GM19240 (cell line): ENCODE measurements around a stretch of chr2.

DNA sequence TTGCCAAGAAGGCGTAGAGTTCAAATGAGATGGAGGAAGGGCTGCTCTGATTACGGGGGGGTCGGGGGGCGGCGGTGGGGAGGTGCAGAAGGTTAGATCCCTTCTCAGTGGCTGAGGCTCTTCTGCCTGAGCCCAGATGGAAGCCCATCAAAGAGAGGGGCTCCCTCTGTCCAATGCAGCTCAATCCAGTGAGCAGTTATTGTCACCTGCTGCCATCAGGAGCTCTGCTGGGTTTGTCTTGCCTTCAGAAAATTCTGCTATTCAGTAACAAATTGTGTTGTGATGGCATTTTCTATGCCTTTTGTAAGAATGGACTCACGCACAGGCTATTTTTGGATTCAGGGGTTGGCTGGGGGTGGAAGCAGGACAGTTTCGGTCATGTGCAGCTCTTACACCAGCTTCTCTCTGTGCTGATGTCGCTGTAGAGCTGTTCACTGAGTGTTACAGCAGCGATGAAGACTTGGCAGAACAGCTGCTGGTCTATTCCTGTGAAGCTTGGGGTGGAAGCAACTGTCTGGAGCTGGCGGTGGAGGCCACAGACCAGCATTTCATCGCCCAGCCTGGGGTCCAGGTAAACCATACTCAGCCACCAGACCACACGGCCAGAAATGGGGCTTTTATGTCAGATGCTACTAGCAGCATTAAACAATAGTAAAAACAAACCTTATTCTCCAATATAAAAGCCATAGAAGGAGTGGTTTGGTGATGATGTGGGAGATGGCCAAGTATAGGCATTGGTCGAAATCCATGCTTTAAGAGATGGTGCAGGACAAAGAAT, 49.2 kb downstream of the TRPM8 start:
- RRBS = no CpG with 5 or more reads among the region's 13 CpGs

DNA sequence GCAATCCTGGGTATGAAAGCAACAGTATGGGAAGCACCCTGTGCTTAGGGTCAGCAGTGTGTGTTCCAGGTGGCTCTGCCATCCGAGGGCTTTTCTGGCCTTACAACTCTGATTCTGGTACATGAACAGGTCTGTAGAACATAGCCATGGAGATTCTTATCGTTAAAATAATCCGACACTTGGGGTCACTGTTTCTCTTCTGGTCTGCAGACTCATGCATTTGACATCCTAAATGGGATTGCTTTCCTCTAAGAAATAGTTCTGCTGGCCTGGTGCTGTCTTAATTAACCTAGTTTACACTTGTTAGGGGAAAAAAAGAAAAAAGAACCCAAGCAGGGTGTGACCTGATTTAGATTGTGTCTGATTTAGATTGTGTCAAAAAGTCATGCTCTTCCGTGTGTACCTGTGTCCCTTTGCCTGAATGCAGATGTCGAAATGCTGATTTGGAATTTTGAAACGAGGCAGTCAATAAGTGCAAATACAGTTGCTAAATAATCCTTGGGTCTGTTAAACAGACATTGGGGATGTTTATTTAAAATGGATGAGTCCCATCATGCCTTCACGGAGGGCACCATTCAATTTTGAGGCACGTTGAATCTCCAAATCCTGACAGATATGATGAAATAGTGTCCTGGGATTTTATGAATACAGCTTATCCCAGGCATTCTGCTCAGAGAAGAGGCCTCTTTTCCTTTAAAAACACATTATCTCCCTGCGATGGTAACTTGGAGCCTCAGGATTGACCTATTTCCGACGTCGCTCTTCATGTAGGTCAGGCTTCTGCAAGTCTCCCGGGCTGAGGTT, 59.7 kb downstream of the TRPM8 start:
- RRBS = no CpG with 5 or more reads among the region's 13 CpGs

- RRBS = no CpG with 5 or more reads among the region's 1 CpG
Observed at GRCh38 chr2:234323112-234323608, 173.7 kb downstream of the ARL4C start.

DNA sequence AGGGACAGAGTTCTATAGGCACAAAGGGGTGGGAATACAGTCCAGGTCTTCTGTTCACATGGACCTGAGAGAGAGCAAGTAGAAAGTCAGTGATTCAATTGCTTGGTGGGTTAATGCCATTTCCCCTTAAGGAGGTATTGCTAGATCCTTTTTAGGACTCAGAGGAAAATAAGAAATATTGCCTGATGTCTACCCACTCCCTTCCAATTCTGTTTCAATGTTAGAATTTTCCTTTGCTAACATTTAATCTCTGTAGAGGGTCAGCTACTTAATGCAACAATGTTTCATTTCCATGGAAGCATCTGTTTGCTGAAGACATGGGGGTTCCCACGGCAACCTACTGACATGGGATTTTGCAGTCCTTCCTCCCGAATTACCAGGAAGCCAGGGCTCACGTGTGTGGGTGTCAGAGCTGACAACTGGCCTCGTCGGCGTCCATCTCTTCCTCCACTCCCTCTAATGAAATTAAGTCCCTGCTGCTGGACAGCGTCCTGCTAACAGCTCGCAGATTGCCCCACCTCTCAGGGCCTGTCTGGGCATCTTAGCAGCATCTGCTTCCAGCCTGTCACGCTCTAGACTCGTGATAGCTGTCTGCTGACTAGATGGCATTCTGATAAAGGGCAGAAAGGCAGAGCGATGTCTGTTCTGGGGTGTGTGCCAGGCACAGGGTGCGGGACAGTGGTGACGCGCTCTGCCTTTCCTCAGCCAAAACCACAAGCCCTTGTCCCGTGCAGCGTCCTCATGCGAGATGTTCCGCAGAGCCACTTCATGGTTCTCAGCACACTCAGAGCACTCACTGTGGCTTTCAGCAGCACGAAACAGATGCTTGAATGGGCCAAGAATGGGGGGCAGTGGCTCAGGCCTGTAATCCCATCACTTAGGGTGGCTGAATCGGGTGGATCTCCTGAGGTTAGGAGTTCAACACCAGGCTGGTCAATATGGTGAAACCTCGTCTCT, 161.2 kb downstream of the ARL4C start:
- RRBS = no CpG with 5 or more reads among the region's 21 CpGs

GRCh38 chr2:234366846-234367464, 129.9 kb downstream of the ARL4C start:
- RRBS = no CpG with 5 or more reads among the region's 3 CpGs

DNA sequence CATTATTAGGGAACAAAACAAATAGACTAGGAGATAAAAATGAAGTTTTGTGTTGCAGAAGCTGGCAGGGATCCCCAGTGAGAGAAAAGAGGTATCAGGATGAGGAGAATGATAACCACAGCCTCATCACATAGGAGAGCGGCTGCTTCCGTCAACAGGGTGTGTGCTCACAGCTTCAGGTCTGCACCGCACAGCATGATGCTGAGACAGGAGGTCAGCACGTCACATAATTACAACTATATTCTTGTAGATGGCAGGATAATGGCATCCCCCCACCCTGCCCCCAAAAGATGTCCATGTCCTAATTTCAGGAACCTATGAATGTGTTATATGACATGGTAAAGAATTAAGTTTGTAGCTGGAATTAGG, 74.0 kb downstream of the ARL4C start:
- RRBS = no CpG with 5 or more reads among the region's 4 CpGs

GRCh38 chr2:234425831-234426578, 70.9 kb downstream of the ARL4C start:
- RRBS = no CpG with 5 or more reads among the region's 7 CpGs

DNA sequence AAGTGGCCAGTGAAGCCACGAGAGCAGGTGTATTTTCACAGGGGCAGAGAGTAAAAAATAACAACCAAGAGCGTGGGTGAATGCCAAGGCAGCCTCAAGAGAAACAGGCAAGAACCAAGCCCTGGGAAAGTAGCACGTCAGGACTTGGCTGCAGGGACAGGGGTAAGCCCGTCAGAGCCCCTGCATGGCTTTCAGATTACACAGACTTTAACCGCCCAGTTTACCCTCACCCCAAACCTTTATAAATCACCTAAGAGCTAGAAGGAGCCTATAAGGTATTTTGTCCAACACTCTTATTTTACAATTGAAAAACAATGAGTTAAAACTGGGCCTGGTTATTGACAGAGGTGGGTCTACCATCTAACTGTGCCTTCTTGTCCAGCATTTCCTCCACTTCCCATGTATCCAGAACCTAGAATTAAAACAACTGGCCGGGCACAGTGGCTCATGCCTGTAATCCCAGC, 43.6 kb downstream of the ARL4C start:
- RRBS = no CpG with 5 or more reads among the region's 6 CpGs

- RRBS = no CpG with 5 or more reads among the region's 4 CpGs
Observed at GRCh38 chr2:234493127-234493528, 3.8 kb downstream of the ARL4C start.

DNA sequence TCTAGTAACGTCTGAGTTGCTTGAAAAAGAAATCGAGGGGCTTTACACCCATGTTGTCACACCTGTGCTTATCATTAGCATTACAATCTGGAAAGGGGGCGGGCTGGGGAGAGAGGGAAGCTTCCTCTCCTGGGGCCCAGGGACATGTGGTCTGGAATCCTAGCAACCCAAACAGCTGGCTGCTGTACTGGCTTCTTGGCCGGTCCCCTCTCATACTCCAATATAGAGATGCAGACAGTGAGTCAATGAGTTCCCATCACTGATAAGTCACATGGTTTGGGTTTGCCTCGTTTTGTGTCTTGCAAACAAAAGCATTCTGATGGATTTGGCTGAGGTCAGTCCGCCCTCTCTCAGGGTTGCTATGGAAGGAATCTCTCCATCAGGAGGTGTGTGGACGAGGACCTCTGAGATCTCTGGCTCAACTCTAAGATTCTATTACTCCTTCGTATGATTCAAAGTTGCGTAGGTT, 52.2 kb upstream of the ARL4C start:
- RRBS = no CpG with 5 or more reads among the region's 9 CpGs

DNA sequence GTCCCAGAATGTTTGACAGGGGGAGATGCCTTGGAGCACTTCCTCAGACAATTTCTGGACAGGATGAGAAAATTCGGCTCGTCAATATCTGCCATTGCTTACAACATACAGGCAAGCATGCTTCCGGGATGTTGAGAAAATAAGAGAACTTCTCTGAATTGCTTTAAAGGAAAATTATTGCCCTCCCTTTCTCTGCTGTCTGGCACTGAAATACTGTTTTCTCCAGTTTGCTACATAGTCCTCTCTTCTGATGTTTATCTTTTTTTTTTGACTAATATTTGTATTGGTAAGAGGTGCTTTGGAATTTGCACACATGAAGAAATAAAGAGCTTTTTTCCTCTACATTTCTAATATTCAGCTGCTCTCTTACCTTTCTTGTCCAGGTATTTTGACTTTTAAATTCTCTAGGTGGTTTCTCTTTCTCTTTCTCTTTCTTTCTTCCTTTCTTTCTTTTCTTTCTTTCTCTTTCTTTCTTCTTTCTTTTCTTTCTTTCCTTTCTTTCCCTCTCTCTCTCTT, 77.0 kb upstream of the SH3BP4 start:
- RRBS = no CpG with 5 or more reads among the region's 3 CpGs

DNA sequence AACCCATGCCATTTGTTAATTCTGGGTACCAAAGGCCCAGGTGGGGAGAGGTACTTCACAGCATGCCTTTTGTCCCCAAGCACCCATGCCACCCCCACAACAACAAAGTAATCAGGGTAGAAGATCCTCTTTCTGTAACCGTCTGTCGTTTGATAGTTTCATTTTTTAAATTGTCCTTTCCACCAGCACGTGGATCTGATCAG, 2.3 kb downstream of the SH3BP4 start:
- RRBS = no CpG with 5 or more reads among the region's 3 CpGs

GRCh38 chr2:234974662-234975441, 23.0 kb downstream of the SH3BP4 start:
- RRBS = no CpG with 5 or more reads among the region's 28 CpGs

DNA sequence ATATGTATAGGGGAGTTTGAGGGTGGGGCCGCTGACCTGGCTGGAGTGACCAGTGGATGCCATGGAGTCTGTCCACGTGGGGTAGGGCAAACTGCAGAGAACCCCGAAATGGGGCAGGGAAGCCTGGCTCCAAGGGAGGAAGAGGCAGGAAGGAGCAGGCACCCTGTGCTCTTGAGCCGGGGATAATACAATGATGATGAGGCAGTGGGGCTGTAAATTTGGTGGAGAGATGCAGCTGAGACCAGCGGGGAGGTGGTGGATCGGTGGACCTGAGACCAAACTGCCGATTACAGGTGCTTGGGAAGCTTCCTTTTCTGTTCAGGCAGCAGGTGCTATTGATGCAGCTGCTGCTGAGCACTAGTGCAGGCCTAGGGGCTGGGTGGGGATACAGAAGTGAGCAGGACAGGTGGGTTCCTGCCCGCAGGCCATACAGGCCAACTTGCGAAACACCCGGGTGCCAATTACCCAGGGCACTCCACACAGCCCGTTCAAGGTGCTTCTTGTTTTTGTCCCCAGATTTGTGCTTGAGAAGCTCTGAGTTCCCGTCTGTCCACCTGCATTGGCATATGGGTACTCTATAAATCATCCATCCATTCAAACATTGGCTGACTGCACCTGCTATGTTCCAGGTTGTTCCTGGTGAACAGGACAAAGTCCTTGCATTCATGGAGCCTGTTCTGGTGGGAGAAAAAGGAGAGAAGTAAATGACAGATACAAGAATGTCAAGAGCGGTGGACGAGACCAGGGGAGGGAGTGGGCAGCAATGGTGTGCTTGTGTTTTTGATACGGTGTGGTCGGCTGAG, 31.1 kb downstream of the SH3BP4 start:
- RRBS = no CpG with 5 or more reads among the region's 16 CpGs

GRCh38 chr2:234995119-234996352, 43.7 kb downstream of the SH3BP4 start:
- RRBS = no CpG with 5 or more reads among the region's 39 CpGs

- RRBS = no CpG with 5 or more reads among the region's 23 CpGs
Observed at GRCh38 chr2:235041799-235042466, 90.1 kb downstream of the SH3BP4 start.

DNA sequence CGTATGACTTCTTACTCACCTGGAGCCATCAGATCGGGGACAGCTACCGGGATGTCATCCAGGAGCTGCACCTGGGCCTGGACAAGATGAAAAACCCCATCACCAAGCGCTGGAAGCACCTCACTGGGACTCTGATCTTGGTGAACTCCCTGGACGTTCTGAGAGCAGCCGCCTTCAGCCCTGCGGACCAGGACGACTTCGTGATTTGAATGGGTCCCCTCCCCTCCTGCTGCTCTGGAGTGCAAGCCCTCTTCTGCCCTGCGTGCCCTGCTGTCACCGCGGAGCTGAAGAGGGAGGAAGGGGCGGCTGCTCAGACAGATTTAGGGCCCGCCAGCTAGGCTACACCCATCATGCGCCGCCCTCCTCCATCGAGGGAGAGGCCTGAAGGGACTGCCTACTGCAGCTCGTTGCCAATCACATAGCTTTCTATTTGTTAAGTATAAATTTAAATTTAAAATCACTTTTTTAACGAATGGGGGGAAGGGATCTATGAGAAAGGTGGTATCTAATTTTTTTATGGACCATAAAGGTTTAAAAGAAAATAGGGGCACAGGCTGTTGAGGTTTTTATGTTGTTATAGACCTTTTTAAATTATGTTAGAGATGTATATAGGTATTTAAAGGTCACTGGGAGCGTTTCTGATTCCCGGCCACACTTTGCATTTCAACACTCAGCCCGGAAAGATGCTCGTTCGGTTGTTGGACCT, 101.9 kb downstream of the SH3BP4 start:
- RRBS = no CpG with 5 or more reads among the region's 24 CpGs

GRCh38 chr2:235087847-235089116, 136.5 kb downstream of the SH3BP4 start:
- RRBS = 11% methylated on average over 3 of the region's 28 CpGs

DNA sequence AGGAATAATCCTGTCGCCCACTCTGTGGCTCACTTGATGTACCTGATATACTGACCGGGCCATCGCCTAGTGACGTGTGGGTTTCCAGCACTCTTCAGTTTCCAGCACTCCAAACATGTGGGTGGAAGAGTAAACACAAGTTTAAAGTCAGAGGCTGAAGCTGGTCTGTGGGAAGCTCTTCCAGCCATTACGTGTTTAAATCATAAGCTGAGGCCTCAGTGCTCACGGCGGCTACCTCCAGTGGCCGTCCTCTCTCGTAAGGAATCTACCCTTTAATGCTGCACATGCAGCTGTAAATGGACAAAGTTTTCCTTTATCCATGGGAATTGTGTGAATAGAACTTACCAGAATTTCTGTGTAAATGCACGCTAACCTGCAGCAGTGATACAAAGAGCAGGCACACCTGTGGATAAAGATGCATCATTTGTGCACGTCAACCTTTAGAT, 44.1 kb upstream of the AGAP1 start:
- RRBS = no CpG with 5 or more reads among the region's 11 CpGs

DNA sequence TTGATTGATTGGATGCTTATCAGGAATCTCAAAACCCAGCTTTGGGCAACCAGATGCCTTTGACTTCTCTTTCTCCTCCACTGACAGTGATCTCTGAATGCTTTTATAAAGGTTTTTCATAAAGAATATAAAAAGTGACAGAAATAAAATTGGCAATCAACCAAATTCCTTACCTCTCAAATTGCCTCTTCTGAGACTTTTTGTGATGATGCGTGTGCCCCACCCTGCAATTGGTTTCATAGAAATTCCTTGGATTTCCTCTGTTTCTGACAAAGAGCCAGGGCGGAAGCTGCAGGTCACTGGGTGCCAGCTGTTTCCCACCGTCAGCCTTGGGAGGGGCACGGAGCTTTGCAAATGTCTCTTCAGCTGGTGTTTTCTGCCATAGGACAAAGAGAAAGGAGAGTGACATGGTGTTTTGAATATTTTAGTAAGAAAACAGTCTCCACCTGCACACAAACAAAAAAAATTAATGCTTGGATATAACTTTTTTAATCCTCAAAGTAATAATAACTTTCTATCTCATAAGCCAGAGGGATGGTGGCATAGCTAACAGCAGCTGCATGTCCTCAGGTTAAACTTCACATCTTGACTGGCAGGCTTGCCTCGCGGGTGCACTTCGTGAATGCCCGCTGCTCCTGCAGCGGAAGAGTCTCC, 24.5 kb downstream of the AGAP1 start:
- RRBS = no CpG with 5 or more reads among the region's 9 CpGs